Endometrial microvascular endothelial cells (primary cell): ENCODE measurements around a stretch of chr3.

- RAMPAGE, long total RNA: no peak
Measured at GRCh38 chr3:73625338-73625976, 716 bp upstream of the PDZRN3 start.

DNA sequence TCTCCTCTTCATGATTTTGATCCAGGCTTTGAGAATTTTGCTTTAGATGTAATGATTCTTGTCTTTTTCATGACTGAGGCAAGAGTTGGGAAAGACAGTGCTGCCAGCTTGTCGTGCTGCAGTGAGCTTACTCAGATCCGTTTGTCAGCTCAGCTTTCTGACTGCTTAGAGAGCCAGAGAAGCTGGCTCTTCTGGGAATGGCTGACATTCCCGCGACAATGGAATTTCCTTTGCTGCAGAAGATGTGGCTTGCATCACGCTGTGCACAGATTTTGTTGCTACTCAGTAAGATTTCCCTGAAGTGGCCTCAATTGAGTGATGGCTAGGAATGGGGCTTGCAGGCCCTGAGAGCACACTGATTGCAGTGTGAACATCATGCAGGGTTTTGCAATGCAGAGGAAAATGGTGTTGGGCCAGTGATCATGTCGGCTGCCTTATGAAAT is 102.3 kb upstream of the PDZRN3 start:
- RAMPAGE, long total RNA: no peak

DNA sequence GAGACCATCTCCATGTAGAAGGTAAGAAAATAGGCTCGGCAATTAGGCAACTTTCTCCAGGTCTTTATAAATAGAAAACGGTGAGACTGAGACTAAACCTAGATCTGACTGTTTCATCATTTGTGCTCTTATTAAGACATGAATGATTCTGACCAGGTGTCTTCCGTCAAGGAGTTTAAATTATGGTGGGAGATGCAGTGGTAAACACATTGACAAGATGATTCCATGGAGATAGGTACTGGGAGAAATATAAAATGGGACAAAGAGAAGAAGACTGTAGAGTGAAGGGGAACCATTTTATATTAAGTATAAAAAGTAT is 155.1 kb upstream of the PDZRN3 start:
- RAMPAGE, long total RNA: no peak

GRCh38 chr3:73827509-73828142 is 202.9 kb upstream of the PDZRN3 start:
- RAMPAGE, long total RNA: no peak

DNA sequence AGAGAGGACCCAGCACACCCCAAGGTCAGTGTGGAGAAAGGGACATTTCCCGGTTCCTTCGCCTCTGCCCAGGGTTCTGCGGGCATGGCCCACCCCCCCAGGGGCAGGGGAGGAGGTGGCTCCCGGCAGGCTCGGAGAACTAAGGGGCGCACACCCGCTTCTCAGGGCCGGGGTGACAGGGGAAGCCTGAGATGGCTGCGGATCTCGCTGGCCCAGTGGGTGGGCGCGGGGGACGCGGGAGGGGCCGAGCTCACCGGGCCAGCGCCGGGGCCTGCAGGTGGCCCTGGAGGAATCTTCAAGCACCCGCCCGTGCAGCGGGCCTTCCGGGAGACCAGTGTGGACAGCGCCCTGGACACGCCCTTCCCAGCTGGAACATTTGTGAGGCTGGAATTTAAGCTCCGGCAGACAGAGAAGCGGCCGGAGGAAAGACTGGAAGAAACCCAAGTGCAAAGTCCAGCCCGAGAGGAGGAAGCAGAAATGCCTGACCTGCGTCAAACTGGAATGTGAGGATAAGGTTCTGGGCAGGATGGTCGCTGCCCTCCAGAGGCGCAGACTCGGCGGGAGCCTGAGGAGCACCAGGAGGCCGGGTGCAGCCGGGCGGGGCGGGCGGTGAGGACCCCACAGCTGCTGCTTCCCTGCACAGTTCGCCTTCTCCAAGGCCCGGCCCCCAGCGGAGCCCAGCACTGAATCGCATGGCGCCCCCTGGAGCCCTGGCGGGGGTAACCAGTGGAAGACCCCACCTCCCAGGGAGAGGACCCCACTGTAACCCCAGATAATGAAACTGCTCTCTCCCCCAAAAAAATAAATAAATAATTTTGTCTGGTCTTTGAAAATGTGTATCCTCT is 5.6 kb upstream of the FRG2C start:
- RAMPAGE, long total RNA: no peak

DNA sequence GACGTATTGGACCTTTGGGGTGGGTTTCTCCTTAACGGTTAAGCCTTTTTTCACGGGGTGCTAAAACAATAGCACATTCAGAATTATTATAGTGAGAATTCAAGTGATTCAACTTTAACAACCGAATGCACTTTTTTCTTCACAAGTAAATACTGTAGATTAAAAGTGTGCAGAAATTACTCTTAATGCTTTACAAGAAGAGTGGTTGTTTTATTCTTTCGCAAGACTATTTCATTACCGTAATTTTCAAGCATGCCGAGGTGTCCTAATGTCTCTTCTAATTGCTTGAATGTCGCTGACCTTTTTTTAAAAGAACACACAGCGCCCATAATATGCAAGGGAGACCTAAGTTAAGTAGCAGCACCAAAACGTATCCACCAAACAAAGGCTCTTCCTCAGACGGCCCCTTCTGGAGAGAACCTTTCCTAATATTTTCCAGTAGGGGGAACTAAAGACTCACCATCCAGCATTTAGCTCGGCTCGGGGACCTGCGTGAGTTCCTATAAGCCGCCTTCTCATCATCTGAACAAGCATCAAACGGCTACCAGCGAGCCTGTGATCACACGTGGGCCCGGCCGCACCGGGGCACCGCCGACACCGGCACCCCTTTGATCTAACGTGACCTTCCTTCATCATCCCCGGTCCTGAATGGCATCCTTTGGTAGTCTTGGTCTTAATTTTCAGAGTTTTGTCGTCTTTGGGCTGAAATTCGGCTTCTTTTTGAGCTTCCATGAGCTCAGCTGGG is 1.6 kb upstream of the ROBO2 start:
- RAMPAGE, long total RNA: no peak

DNA sequence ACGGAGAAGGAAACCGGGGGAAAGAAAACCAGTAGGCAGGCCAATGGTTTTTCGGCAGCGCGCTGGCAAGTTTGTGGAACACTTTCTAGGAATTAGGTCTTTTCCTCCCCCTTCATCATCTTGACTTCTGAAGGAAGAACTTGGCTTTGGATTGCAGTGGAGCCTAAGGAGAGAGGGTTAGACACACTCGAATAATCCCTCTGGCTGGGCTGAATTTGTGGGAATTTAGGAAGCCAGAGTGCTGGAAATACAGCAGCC is 339 bp downstream of the ROBO2 start:
- RAMPAGE, long total RNA: no peak

- RAMPAGE, long total RNA: no peak
Measured at GRCh38 chr3:78872036-78872729, 895.6 kb downstream of the ROBO1 start.

DNA sequence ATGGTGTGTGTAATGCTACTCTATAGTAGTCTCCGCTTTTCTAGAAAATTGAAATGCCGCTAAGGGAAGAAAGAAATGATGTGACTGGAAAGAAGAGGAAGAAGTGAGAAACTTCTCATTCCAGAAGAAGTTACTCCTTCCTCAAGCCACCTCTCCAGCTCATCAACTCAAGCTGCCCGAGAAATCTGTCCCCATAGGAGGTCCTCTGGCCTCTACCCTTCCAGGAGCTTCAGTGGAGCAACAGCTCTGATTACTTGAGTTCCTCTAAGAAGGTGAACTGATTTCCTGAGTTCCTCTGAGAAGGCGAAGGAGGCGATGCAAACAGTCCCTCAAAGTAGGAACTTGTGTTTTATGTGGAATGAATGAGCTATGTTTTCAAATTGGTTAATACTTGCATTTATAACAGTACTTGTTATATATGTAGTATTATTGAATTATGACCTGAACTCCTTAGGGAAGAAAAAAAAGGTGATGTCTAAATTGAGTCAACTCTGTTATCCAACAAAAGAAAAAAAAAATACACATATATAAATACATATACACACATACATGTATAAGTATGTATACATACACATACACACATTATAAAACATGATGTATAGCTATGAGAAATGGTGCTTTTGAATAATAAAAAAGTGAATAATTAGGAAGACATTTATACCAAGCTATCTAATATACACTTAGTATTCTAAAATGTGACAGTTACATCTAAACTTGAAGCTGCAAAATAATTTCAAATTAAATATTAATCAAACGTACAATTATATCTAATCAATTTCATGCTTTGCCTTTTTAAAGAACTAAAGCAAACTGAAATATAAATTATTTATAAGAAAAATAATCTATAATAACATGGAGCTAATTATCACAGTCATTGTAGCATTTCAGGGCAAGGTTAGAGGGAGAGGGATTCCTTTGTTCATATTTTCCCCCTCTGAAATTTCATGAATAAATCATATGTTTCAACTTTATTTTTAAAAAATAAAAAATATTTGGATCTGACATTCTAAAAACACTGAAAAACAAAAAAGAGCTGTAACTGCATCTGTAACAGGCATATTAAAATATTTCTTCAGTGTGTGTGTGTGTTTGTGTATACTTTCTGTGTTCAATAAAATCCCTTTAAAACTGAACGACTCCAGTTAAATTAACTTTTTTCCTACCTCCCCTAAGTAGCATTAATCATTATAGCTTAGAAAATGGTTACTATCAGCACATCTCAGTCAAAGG is 843.9 kb downstream of the ROBO1 start:
- RAMPAGE, long total RNA: no peak

GRCh38 chr3:79352183-79352493 is 415.7 kb downstream of the ROBO1 start:
- RAMPAGE, long total RNA: no peak

GRCh38 chr3:81062509-81062824 is 699.0 kb downstream of the GBE1 start:
- RAMPAGE, long total RNA: no peak

DNA sequence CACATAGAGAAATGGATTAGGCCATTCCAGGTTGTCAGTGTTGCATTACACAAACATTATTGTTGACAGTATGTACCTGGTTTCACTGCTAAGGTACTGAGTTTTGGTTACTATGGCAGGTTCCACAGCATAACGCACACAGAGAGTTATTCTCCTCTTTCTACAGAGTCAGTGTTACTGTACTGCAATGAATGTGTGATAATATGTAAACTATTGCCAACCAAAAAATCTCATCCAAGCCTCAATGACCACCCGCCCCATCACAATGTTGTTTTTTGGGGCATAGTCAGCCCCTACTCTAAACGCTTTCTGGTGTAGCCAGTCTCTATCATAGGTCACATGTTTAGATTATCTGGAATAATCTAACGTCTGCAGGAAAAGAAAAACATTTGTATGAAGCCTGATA is 1331.6 kb upstream of the GBE1 start:
- RAMPAGE, long total RNA: no peak

GRCh38 chr3:83953357-83954071 is 1005.3 kb upstream of the CADM2 start:
- RAMPAGE, long total RNA: no peak

- RAMPAGE, long total RNA: no peak
Measured at GRCh38 chr3:84805122-84805602, 153.6 kb upstream of the CADM2 start.

DNA sequence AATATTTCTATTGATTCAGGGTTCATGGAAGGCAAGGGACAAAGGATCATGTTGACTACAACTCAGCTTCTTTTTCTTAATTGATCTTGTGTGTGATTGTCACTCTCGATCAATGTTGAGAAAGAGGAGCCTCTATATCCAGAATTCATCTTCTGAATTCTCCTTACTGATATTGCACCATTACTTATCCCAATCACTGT is 269.0 kb downstream of the VGLL3 start:
- RAMPAGE, long total RNA: no peak

GRCh38 chr3:86793659-86794409 is 197.1 kb downstream of the VGLL3 start:
- RAMPAGE, long total RNA: no peak

GRCh38 chr3:86936925-86937617 is 53.9 kb downstream of the VGLL3 start:
- RAMPAGE, long total RNA: no peak

DNA sequence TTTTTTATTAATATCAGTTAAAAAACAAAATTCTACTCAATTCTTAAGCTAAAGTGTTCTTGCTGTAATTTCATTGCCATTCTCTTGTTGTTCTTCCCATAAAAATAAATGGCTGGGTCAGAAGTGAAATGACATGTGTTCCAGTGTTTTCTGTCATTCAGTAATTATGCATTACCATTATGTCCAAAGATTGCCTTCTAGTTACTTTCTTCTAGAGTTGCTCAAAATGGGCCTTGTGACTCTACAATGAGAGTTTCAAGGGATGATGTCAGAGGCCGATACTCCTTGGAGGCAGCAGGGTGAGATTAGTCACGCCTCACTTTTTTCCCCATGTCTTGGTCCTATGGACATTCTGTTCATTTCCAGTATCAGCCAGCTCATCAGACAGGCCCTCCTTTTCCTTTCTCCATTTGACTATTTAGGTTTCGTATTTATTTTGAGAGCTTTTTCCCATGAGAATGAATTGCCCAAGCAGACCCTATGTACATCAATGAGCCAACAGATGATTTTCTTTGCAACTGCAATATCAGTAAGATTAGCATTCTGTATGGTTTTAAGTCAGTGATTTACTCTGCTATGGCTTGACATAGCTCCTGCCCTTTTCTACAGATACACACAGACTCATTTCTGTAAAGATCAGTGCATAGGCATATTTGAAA is 17.5 kb downstream of the VGLL3 start:
- RAMPAGE, long total RNA: no peak

- RAMPAGE, long total RNA: no peak
Measured at GRCh38 chr3:87206288-87206679, 20.8 kb upstream of the CHMP2B start.

- RAMPAGE, long total RNA: no peak
Measured at GRCh38 chr3:87791472-87791751, 1.1 kb upstream of the HTR1F start.